Placental epithelial cell (primary cell): ENCODE results near the gene INPP4B.

- CAGE, long polyA plus RNA = no peak
Observed at GRCh38 chr4:139934078-139934786, 219.8 kb downstream of the MAML3 start.

DNA sequence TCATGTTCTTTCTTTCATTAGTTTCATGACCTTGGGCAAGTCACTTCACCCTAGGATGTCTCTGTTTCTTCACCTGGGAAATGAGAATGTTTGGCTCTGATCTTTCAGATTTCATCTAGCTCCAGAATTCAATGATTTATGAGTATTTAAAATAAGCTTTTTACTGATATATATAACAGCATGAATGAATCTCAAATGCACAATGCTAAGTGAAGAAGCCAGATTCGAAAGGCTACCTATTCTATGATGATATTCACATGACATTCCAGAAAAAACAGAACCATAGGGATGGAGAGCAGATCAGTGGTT lies 64.6 kb downstream of the MAML3 start:
- CAGE, long polyA plus RNA = no peak

- CAGE, long polyA plus RNA = no peak
Observed at GRCh38 chr4:140188961-140189366, 35.0 kb upstream of the MAML3 start.

DNA sequence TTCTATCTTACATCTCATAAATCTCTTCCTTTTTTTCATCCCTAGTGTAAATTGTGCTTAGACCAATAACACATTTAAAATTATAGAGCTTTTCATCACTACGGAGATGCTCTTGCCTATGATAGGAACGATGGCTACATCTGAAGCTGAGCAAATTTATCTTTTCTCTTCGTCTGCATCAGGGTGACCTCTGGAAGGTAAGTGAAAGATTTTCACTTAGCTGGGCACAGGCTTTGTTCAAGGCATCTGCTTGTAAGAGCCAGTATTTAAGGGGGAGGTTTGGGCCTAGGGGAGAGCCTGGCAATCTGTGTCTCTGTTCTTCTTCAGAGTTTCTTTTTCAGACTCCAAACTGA lies 103.2 kb upstream of the MAML3 start:
- CAGE, long polyA plus RNA = no peak

DNA sequence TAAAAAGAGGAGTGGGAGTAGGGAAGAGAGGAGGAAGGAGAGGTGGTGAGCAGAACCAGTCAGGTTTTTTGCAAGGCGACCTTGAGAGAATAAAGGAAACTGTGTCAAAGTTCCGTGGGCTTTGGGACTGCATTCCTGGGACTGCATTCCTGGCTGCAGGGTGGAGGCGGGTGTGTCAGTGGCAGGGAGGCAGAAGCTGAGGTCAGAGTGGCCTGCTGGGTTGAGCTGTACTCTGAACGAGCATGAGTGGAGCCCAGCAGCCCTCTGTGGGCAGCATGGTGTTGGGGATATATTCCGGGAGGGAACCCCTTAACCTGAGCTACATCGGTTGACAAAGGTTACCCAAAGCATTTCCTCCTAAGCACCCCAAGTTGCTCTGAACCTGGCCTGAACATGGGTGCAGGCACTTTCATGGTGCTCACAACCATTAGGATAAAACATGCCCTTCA lies 66.9 kb upstream of the UCP1 start:
- CAGE, long polyA plus RNA = no peak

DNA sequence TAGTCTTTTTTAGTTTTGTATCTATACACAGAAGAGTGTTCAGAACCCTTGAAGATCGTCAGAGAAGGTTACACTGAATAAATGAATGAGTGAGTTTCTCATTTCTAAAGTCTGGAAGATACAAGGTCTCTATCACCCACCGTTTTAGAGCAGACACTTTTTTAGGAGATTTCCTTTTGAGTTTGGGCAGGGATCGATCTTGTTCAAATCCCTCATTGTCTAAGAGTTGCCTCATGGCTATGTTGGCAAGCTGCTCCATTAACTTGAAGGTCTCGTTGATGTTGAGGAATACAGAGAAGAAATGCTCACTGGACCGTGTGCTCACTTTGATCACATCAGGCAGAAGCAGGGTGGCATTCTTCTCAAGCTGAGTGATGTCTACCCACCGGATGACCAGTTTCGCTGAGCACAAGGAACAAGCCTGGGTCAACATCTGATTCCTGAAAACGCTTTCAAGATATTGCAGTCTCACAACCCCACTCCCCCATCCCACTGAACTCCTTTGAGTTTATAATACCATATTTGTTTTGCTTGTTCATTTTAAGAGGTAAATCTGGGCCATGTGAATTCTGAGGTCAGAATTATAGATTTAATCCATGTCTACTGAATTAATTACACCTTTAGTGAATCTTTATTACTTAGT lies 77.3 kb downstream of the TBC1D9 start:
- CAGE, long polyA plus RNA = no peak

- CAGE, long polyA plus RNA = no peak
Observed at GRCh38 chr4:140752671-140753631, 3.2 kb downstream of the TBC1D9 start.

DNA sequence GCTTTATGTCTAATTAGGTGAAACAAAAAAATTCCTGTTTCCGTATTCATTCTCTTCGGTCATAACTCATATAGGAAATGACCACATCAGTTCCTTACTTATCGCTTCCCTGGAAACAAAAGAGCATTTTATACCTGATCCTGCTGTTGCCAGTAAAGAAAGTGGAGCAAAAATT lies 930 bp downstream of the TBC1D9 start:
- CAGE, long polyA plus RNA = no peak

DNA sequence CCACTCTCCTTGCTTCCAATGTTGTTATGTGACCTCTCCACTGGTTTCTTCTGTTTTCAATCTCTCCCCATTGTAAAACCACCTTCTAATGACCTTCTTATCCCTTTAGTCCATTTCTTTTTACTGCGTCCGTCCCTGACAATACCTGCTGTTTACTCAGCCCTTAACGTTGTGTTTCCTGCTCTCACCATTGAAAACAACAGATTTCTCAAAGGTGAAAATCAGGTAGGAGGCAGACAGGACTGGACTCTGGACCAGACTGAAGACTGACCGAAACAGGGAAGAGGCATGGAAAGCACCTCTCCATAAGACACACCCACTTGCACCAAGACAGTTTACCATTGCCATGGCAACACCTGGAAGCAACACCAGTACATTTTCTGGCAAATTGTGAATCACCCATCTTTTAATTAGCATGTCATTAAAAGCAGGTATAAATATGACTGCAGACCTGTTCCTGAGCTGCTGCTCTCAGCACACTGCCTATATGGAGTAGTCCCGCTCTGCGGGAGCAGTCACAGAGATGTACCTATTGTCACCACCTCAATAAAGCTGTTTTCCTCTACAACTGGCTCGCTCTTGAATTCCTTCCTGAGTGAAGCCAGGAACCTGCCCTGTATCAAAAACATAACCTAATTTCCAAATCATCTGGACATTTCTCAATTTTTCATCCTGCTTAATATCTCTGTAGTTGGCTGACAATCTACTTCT lies 117.1 kb downstream of the RNF150 start:
- CAGE, long polyA plus RNA = no peak

DNA sequence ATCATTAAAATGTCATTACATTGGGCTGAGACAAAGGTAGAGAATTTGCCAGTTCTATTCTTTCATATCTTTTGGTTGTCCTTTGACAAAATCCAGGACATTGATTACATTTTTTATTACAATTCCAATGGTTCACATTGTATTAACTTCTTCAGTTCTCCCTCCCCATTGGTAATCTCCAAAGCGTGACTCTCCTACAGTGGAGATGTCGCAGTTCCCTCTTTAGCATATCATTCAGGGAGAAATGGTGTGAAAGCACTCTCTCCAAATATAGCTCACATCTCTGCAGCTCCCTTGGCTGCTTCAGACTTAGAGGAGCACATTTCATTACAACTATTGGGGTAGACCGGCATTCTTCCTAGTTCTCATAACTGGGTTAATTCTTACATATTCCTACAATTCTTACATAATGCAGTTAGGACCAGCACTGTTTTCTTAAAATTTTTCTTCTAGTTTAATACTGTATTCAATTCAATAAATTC lies 25.4 kb downstream of the RNF150 start:
- CAGE, long polyA plus RNA = no peak

DNA sequence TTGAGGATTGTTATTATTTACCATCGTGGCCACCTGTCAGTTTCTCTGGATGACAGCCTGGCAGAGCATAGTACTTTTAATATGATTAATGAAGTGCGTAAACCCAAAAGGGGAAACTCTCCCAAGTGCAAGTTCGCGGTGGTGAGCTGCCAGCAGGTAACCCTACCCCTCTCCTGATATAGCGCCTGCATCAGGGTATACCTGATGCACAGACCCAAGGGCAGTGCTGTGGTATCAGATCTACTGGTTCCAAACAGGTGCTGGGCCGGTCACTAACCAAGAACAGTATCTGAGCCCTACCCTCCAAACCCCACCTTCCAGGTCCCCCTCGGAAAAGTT lies 1.6 kb downstream of the RNF150 start:
- CAGE, long polyA plus RNA = no peak

DNA sequence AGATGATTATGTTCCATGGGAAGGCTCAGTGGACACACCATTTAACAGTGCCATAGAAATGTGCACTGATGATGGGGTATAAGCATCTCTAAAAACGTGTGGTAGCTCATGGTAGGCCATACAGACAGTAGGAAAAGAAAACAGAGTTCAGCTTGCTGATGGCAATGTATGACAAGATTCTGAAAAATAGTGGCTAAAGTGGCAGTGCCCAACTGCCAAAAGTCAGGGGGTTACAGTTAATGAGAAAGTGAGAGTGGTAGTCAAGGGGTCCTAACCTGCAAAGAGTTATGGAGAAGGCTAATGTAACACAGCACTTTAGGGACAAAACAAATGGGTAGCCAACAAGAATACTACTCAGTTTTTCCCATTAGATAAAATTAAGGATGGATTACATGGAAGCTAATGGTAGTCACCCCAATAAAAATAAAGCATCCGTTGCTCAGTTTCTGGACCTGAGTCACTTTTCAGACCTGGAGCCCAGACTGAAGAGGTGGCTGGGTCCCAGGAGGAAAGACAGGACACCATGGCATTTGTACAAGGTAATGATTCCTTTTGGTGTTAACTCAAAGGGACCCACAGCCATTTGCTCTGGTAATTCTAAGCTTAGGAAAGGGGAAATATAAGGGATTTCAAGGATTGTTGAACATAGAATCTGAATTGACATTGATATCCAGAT lies 15.4 kb downstream of the ZNF330 start:
- CAGE, long polyA plus RNA = no peak

DNA sequence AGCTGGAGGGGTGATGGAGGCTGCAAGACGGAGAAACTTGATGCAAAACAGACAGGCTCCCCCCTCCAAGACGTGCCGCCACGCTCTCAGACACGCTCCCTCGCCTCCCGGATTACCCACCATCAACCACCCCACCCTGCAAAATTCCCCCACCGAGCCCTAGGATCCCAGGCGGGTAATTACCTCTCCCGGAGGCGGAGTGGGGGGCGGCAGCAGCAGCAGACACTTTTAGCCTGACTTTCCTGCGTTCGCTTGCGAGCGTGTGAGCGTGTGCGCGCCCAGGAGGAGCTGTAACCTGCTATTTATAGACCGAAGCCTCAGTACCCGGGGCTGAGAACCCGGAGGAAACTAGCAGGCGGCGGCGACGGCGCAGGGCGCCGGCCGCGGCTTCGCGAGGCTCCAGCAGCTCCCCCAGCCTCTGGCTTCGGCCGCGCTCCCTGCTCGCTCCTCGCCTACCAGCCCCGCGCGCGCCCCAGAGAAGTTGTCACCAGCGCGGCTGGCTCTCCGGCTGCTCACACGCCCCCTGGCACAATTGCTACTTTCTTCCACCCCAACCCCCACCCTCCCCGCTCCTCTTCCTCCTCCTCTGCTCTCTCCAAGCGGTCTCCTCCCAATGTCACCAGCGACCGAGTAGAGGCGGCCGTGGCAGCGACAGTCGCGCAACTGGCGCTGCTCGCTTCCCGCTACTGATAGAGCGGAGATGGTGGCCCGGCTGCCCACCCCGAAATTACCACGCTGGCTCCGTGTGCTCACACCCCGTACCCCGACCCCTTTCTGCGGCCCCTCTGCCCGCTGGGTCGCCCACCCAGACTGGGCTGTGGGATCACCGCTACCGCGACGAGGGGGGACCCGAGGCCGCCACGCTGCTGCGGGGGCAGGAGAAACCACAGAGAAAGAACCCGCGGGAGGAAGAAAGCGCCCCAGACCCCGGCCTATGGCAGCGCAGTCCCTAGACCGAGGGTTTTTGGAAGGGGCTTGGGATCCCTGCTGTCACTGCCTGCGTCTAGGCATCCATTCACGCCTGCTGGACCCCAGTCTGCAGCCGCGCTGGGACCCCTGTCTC lies at the start of gene INPP4B:
INPP4B (minus strand) TSS at position 276 of the 1,063 bp plus-strand sequence.
- CAGE, long polyA plus RNA = no peak

- CAGE, long polyA plus RNA = no peak
Observed at GRCh38 chr4:143186675-143187034, 1.9 kb downstream of the USP38 start.

DNA sequence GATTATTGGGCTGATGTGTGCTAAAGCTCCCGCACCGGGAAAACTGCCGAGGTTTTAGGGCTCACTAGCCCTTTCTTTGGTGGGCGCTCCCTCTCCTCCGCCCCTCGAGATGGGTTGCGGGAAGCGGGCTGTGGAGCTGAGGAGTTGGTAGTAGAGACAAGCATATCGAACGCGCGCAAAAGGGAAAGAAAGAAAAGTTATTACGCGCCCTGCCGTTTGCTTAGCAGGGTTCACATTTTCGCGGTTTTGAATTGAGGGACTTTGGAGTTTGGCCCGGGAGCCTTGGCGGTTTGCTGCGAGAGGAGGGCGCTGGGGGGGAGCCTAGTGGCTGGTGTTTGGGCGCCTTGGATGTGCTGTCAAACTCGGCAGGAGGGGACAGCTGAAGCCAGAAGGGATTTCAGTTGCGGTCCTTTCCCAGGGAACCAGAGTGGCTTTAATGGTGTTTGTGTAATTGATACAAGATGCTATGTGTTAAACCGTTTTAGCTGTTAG lies 996 bp downstream of the GAB1 start:
- CAGE, long polyA plus RNA = no peak

DNA sequence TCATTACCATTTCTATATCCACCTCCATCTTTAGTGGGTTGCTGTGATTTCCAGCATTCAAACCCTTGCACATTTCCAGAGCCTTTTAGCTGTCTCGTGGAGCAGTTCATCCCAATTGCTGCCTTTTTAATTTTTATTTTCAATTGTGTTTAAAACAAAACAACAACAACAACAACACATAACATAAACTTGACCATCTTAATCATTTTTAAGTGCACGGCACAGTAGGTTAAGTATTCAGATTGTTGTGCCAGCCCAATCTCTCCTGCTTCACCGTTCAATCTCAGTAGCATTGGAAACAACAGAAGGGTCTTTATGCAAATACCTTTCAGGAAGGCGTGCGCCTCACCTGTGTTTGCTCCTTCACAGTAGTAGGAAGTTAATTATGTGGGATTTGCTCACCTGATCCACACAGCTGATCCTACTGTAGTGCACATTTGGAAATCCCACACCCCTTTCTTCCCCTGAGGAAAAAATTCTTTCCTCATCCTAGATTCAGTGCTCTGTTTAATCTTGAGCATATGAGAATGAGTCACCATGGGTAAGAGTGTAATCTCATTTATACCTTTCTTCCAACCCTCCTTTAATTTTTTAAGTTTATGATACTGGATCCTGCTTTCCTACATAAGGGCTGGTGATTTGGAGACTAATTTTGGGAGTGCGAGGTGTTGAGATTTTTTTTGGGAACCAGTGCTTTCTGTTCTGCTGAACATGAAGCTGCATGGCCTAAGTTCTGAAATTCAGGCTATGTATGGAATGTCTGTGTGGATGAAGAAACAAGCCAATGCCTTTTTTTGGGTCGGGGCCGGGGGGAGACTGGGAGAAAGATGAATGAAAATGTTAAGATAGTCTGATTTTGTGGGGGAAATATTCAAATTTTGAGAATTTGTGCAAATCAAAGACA lies 18.9 kb downstream of the GAB1 start:
- CAGE, long polyA plus RNA = no peak

GRCh38 chr4:143545845-143546235 lies 32.3 kb downstream of the SMARCA5 start:
- CAGE, long polyA plus RNA = no peak

DNA sequence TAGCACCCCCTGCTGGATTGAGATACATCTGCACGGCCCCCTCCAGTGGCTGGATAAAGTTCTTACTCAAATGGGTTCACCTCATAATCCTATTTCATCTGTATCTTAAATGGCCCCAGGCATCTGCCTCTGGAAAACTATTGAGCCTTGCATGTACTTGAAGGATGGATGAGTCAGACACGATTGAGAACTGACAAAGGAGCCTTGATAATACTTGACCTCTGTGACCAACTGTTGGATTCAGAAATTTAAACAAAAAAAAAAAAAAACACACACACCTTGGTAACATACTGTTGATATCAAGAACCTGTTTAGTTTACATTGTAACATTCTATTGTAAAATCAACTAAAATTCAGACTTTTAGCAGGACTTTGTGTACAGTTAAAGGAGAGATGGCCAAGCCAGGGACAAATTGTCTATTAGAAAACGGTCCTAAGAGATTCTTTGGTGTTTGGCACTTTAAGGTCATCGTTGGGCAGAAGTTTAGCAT lies 61.3 kb upstream of the MMAA start:
- CAGE, long polyA plus RNA = no peak

DNA sequence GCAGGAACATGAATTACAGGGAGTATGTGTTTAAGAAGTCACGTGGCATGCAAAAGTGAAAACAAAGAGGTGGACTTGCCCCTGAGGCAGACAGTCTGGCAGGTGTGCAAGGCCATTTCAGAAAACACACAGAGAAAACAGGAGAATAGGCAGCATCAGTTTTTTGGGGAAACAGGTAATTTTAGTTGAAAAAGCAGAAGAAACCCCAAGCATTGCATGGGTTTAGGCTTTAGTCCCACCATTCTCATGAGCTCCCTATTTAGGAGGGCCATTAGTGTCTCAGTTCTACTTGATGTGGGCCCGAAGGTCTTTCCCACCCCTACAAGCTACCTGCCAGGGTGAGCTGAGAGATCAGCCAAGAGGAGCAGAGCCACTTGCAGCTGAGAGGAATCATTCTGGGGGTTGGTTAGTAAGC lies 29.6 kb downstream of the C4orf51 start:
- CAGE, long polyA plus RNA = no peak

DNA sequence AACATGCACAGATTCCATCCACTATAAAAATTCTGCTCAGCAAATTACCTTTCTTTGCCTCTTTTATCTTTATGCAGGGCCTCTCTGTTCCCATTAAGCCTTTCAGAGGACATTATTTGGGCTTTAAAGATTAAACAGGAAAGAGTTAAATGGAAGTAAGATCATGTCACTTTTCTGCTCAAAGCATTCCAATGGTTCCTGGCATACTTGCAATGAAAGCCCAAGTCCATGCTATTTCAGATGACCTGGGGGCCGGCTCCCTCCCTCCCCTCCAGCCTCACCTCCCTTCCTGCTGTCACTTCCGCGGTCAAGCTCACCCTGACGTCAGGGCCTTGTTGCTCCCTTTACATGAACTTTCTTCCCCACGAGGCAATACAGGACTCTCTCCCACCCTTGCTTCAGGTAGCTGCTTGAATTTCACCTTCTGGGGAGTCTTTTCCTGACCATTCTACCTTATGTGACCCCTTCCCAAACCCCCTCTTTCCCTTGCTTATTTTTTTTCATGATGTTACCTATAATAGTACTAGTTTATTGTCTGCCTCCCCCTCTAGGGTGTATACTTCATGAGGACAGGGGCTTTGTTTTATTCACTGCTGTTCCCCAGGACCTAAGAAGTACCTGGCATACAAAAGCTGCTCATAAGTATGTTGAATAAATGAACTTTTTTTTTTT lies 125.7 kb downstream of the C4orf51 start:
- CAGE, long polyA plus RNA = no peak